HepG2 (cell line): ENCODE data around the gene GLUL.

DNA sequence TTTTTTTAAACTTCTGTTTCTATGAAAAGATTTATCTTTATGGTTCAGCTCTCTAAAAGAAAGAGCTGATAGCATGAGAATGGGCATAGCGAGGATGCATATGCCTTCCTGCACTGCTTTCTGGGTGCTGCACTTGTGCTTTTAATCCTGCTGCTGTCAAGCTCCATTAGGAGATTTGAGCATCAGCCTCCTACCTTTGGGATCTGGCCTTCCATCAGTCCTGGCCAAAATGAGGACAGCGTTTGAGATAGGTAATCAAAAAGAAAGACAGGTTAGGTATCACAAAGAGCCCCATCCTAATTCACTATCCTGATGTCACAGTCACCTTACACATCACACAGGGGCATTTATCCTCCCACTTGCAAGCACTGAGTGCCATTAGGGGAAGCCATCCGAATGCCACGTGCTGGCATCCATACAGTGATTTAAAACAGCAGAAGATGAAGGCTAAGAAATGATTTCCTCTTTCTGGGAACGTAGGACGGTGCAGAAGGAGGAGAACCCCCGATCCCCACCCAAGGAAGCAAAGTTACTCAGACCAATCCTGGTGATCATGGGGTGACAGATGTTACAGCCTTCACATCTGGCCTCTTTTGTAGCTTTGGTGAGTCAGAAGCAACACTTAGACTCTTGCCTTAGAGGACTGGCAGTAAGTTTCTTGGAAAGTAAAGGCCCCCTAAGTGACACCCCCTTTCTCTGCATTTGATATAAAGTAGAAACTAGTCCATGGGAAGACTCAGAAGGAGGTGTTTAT is 13.1 kb upstream of the FAM163A start:
- RRBS, 2 experiments: no CpG with 5 or more reads among the region's 7 CpGs
CAGE:
- cytosol, long polyA minus RNA: no peak
- cytosol, long polyA plus RNA: no peak
- long polyA plus RNA: no peak
- nucleus, long polyA minus RNA: no peak
- nucleus, long polyA plus RNA: no peak

- RRBS, 2 experiments: no CpG with 5 or more reads among the region's 9 CpGs
CAGE:
- cytosol, long polyA minus RNA: start-site peak on the minus strand at chr1:179873197-179873237, 9 reads
- cytosol, long polyA plus RNA: no peak
- long polyA plus RNA: no peak
- nucleus, long polyA minus RNA: no peak
- nucleus, long polyA plus RNA: no peak
Measured at GRCh38 chr1:179872968-179873831, 4.4 kb downstream of the TOR1AIP2 start.

DNA sequence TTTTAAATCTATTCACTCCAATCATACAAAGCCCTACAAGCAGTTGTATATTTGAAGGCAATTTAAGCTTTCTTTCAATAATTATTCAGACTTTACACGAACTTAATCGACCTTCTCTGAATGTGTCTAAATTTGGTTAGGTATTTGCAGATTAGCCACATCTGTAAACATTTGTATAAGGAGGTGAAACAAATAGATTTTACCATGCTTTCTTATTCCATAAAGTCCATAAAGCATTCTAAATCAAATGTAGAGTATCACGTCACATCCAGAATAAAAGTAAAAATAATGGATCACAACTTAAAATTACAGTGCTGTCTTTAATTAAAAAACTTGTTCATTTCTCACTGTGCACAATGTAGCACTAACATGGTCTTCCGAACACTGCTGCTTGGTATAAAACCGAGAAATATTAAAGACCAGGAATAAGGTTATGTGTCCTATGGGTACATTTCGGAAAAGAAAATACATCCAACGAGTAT is 737 bp upstream of the TOR1AIP1 start:
- RRBS, 2 experiments: no CpG with 5 or more reads among the region's 7 CpGs
CAGE:
- cytosol, long polyA minus RNA: no peak
- cytosol, long polyA plus RNA: no peak
- long polyA plus RNA: no peak
- nucleus, long polyA minus RNA: no peak
- nucleus, long polyA plus RNA: no peak

DNA sequence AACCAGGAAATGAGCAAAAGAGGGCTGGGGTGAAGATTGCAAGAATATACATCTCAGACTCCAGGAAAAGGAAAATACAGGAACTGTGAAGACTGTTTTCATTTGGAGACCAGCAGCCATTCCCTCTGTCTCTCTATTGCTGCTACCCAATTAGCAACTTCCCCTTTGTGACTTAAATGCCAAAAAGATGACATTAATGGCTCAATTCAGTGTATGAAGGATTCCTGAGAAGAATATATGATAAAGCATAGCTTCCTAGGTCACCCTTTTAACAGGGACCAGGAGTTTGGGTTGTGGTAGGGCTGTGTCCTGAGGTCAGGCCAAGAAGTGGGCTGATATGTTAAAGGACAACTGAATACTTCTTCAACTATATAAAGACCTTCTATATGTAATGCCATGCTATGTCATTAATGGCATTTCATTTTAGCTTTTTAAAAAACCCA is 31.5 kb upstream of the CEP350 start:
CAGE:
- cytosol, long polyA minus RNA: no peak
- cytosol, long polyA plus RNA: no peak
- long polyA plus RNA: no peak
- nucleus, long polyA minus RNA: no peak
- nucleus, long polyA plus RNA: no peak

GRCh38 chr1:179953539-179953879 is 1.1 kb upstream of the CEP350 start:
- RRBS, 2 experiments: no CpG with 5 or more reads among the region's 7 CpGs
CAGE:
- cytosol, long polyA minus RNA: no peak
- cytosol, long polyA plus RNA: no peak
- long polyA plus RNA: no peak
- nucleus, long polyA minus RNA: no peak
- nucleus, long polyA plus RNA: no peak

DNA sequence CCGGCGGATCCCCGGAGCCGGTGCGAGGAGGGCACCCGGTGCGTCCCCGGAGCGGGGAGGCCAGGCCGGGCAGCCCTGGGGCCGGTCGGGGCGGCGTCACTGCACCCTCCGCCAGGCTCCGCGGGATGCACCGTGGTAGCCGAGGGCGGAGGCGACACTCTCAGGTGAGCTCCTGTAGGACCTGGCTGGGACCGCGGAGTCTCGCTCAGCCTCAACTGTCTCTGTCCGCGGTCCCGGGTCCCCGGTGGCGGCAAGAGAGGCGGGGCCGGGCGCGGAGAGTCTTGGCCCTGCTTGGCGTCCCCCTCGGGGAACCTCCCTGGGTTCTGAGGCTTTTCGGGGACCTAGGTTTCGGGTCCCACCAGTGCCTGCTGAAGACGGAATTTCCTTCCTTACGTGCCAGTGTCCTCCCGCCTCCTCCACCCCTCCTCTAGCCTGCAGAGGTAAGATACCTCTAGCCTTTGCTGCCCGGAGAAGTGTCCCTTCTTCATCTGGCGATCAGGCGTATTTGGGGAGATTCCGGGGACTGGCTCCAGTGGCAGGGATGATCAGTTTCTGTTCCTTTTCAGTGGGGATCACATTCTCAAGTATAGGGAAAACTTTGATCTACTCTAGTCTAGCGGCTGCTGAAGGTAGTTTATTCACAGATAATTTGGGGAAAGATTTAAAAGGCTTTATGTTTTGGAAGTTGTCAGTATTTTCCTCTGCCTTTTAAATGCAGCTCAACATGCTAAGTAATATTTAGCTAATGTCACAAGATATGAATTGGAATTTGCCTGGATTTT is 560 bp downstream of the CEP350 start:
- RRBS, 2 experiments: 3% methylated on average over 3 of the region's 45 CpGs; no CpG with 5 or more reads in 1 of the 2 experiments
CAGE:
- cytosol, long polyA minus RNA: no peak
- cytosol, long polyA plus RNA: no peak
- long polyA plus RNA: no peak
- nucleus, long polyA minus RNA: no peak
- nucleus, long polyA plus RNA: no peak

DNA sequence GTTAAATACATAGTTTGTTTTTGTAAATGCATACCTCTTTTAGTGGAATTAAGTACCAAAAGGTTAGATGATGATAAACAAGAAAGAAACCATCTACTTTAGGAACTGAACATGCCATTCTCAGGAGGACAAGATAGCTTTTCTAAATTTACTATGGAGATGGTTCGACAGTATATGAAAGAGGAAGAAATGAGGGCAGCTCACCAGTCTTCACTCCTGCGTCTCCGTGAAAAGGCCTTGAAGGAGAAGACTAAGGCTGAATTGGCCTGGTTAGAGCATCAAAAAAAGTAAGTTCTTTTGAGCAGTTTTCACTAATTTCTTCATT is 99.0 kb downstream of the CEP350 start:
- RRBS, 2 experiments: no CpG with 5 or more reads among the region's 3 CpGs
CAGE:
- cytosol, long polyA minus RNA: no peak
- cytosol, long polyA plus RNA: no peak
- long polyA plus RNA: no peak
- nucleus, long polyA minus RNA: no peak
- nucleus, long polyA plus RNA: no peak

DNA sequence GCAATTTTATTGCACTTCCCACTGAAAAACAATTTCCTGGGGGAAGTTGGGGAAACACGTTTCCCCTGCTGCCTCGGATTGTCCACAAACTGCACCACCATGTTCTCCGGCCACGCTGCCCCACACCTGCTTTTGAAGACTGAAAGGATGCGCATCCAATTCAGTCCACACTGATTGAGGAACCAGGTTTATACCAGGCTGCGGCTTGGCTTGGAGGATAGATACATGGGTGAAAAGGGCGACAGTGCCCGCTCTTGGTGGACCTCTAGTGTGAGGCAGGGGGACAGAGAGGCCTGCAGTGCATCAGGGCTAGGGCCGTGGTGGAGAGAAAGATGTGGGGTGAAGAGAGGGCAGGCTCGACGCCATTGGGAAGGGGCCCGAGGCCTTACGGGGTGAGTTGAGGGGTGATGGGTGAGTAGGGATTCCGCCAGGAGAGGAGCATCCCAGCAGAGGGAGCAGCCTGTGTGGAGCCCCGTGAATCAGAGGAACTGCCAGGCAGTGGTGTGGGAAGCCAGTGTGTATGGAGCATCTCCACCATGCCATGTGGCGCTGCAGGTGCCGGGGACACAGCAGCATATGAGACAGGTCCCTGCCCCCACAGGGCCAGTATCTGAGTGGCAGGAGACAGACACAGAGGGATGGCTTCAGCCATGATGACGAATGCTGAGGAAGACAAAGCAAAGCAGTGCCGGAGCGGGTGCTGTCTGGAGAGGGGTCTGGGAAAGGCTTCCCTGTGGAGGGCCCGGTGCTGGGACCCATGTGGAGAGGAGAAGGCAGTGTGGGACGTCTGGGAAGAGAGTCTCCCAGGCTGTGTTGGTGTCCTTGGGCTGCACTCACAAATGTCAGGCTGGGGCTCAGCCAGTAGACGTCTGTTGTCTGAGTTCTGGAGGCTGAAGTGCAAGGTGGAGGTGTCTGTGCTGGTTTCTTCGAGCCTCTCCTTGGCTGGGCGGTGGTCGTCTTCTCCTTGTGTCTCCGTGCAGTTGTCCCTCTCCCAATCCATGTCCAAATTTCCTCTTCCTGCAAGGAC is 36.6 kb downstream of the QSOX1 start:
- RRBS, 2 experiments: 76 to 77% methylated on average over 3 of the region's 27 CpGs
CAGE:
- cytosol, long polyA minus RNA: no peak
- cytosol, long polyA plus RNA: no peak
- long polyA plus RNA: no peak
- nucleus, long polyA minus RNA: no peak
- nucleus, long polyA plus RNA: no peak

GRCh38 chr1:180230993-180232015 is 1.2 kb downstream of the LHX4 start:
- RRBS, 2 experiments: 5 to 7% methylated on average over 13 of the region's 91 CpGs
CAGE:
- cytosol, long polyA minus RNA: no peak
- cytosol, long polyA plus RNA: no peak
- long polyA plus RNA: no peak
- nucleus, long polyA minus RNA: no peak
- nucleus, long polyA plus RNA: no peak

GRCh38 chr1:180562483-180563460 is 60.4 kb upstream of the ACBD6 start:
- RRBS, 2 experiments: no CpG with 5 or more reads among the region's 10 CpGs
CAGE:
- cytosol, long polyA minus RNA: no peak
- cytosol, long polyA plus RNA: no peak
- long polyA plus RNA: no peak
- nucleus, long polyA minus RNA: no peak
- nucleus, long polyA plus RNA: no peak

DNA sequence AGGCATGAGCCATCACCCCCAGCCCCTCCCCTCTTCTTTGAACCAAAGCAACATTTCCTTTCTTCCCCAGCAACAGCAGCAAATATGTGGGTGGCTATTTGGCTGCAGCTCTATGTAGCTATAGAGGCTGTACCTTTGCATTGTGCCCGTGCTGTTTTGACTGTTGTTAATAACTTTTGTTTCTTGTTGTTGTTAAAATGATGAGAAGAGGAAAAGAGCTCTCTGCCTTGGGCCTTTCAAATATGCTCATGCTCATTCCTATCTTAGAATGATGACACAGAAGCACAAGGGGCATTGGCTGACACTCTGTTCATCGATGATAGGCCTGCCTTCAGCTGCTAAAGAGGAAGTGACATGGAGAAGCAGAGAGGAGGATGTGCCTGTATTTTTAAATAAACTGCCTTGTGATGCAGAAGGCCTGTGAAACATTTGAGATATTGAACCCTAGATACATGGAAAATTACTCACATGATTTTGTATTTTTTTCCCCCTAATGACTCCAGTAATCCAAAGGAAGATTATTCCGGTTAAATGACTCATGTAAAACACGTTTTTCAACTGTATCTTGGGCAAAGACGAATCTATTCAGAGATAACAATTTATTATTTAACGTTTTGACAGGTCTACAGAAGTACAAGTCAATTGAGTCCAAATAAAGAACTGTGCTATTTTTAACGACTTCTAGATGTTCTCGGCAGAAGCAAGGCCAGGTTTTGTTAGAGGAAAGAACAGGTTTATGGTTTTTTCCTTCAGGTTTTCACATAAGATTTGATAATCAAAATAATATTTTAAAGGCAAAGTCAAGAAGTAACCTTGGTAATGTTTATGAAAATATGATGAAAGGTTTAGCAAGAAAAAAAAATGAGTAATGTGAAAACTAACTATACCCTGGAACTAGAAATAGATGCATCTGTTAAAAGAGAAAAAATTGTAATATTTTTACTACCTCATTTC is 20.4 kb upstream of the XPR1 start:
- RRBS, 2 experiments: no CpG with 5 or more reads among the region's 8 CpGs
CAGE:
- cytosol, long polyA minus RNA: no peak
- cytosol, long polyA plus RNA: no peak
- long polyA plus RNA: no peak
- nucleus, long polyA minus RNA: no peak
- nucleus, long polyA plus RNA: no peak

GRCh38 chr1:181044432-181044970 is 10.7 kb downstream of the MR1 start:
- RRBS, 2 experiments: no CpG with 5 or more reads among the region's 5 CpGs
CAGE:
- cytosol, long polyA minus RNA: no peak
- cytosol, long polyA plus RNA: no peak
- long polyA plus RNA: no peak
- nucleus, long polyA minus RNA: no peak
- nucleus, long polyA plus RNA: no peak

- RRBS, 2 experiments: no CpG with 5 or more reads among the region's 30 CpGs
CAGE:
- cytosol, long polyA minus RNA: no peak
- cytosol, long polyA plus RNA: no peak
- long polyA plus RNA: no peak
- nucleus, long polyA minus RNA: no peak
- nucleus, long polyA plus RNA: no peak
Measured at GRCh38 chr1:181088199-181088582, 309 bp upstream of the IER5 start.

DNA sequence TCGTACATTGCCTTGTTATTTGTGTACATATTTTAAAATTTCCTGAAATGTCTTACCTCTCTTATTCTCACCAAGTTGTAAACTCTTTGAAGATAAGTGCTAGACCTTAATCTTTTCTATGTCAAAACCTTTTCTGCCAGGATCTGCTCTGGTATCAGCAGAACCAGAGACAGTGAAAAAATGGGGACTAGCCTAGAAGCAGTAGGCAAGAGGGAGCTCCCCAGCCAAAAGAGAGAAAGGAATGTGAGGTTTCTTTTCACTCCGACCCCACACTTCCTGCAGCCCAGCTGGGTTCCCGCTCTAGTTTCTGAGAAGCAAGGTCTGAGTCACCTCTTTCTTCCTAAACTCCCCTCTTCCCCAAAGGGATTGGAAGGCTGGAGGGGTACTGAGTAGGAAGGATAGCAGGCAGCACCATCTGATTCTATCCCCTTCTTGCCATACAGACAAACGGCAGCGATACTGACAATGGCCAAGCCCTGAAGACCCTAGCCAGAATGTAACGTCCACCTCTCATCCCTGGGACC is 12.9 kb downstream of the IER5 start:
- RRBS, 2 experiments: no CpG with 5 or more reads among the region's 6 CpGs
CAGE:
- cytosol, long polyA minus RNA: no peak
- cytosol, long polyA plus RNA: no peak
- long polyA plus RNA: no peak
- nucleus, long polyA minus RNA: no peak
- nucleus, long polyA plus RNA: no peak

GRCh38 chr1:182087183-182087753 is 25.8 kb upstream of the ZNF648 start:
- RRBS, 2 experiments: no CpG with 5 or more reads among the region's 5 CpGs
CAGE:
- cytosol, long polyA minus RNA: no peak
- cytosol, long polyA plus RNA: no peak
- long polyA plus RNA: no peak
- nucleus, long polyA minus RNA: no peak
- nucleus, long polyA plus RNA: no peak

DNA sequence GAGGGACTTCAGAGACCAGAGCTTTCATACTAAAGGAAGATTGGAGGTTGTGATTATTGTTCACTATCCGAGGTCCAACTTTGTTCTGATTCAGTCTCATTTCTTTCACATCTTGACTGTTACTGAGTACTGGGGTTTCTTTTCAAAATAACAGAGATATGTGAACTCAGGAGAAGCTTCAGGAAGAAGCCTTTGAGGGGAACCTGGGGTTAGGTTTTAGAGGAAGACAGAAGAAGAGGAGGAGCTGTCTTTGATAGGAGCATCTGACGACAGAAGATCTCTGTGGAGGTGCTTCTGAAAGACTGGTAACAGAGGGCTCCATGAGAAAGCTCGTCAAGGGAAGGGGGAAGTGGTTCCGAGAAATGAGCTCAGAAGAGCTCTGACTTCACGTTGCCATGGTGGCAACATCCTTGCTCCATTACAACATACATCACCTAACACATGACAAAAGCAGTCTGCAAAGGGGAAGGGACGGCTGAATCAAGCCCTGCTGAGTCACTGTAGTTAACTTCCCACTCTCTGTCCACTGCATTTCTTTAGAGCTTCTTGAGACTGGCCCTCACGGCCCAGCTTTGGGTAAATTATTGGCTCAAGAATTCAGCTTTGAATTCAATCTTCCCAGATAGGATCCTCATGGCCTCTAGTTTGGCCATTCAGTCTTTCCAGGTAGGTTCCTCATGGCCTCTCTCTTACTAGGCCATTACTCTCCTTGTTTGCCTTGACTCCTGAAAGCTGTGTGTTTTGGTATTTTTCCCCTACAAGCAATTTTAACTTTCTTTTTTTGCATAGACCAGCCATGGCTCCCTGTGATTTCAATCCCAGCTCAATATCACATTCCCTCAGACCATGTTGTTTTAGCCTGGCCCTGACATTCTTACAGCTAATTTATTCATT is 87.9 kb upstream of the ZNF648 start:
- RRBS, 2 experiments: no CpG with 5 or more reads among the region's 7 CpGs
CAGE:
- cytosol, long polyA minus RNA: no peak
- cytosol, long polyA plus RNA: no peak
- long polyA plus RNA: no peak
- nucleus, long polyA minus RNA: no peak
- nucleus, long polyA plus RNA: no peak

DNA sequence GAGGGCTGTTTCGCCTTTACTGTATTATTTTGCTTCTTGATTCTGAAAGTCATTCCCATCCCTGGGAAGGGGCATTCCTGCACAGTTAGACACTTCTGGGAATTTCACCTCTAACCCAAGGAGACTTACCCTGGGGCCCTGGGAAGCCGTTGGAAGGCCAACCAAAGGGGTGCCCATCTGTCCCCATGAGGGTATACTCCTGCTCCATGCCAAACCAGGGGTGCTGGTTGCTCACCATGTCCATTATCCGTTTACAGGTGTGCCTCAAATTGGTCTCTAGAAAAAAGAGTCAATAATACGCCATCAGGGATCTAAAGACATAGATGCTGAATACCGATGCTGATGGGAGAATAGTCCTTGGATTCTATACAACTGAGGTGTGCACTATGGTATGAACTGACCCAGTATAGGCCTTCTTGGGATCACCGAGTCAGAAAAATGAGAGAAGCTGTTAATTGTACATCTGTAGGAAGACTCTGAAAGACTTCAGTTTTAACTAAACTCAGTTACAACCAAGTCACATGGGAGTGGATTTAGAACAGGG is 5.4 kb downstream of the GLUL start:
- RRBS, 2 experiments: no CpG with 5 or more reads among the region's 6 CpGs
CAGE:
- cytosol, long polyA minus RNA: no peak
- cytosol, long polyA plus RNA: no peak
- long polyA plus RNA: no peak
- nucleus, long polyA minus RNA: no peak
- nucleus, long polyA plus RNA: no peak

- RRBS, 2 experiments: 3 to 11% methylated on average over 12 to 20 of the region's 81 CpGs
CAGE:
- cytosol, long polyA minus RNA: start-site peak on the minus strand at chr1:182391789-182391794, 859 reads
- cytosol, long polyA plus RNA: no peak
- long polyA plus RNA: start-site peak on the minus strand at chr1:182391762-182391793, 1,886 and 40 reads in 2 replicates
- nucleus, long polyA minus RNA: no peak
- nucleus, long polyA plus RNA: no peak
Measured at GRCh38 chr1:182391668-182392829, at the start of gene GLUL. GLUL (minus strand) TSS chr1:182391790.

DNA sequence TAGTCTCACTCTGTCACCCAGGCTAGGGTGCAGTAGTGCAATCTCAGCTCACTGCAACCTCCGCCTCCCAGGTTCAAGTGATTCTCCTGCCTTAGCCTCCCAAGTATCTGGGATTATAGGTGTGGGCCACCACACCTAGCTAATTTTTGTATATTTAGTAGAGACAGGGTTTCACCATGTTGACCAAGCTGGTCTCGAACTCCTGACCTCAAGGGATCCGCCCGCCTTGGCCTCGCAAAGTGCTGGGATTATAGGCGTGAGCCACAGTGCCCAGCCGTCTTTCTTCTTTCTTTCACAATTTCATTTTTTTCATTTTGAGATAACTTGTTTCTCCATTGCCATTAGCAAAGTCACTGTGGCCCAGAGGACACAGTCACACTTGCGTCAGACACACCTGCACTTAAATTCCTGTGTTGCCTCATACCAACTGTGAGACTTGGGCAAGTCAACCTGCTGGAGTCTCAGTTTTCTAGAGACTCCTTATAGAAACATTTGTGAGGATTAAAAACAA is 2.8 kb downstream of the TEDDM1 start:
- RRBS, 2 experiments: no CpG with 5 or more reads among the region's 8 CpGs
CAGE:
- cytosol, long polyA minus RNA: no peak
- cytosol, long polyA plus RNA: no peak
- long polyA plus RNA: no peak
- nucleus, long polyA minus RNA: no peak
- nucleus, long polyA plus RNA: no peak

GRCh38 chr1:182843081-182843565 is 4.0 kb downstream of the DHX9 start:
- RRBS, 2 experiments: no CpG with 5 or more reads among the region's 6 CpGs
CAGE:
- cytosol, long polyA minus RNA: no peak
- cytosol, long polyA plus RNA: no peak
- long polyA plus RNA: no peak
- nucleus, long polyA minus RNA: no peak
- nucleus, long polyA plus RNA: no peak